ENCODE measurements around a stretch of chr13.

DNA sequence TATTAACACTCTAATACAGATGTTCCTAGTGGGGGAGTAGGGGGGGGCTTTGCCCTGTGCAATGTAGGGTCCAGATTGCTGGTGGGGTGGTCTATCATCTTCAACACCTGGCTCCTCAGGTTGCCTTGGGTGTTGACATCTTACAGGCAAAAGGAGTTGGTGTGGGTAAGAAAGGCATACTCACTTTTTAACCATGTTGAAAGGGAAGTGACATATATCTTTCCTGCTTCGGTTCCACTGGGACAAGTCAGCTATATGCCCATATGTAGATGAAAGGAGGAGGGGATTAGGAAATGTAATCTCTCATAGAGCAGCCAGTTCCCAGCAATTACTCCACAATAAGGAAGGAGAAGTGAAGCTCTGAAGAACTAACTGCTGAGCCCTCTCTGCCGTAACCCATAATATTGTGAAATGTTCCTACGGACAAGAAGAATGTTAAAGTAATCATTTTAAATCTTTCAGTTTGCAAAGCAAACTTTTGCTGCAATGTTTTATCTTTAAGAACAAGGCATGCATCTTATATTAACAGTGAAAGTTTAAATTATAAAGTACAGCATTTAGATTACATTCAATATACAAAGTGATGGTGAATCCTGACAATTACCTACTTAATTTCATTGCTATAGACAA is 82.2 kb downstream of the EDNRB start:
- RRBS, 2 experiments, result no CpG with 5 or more reads among the region's 3 CpGs

DNA sequence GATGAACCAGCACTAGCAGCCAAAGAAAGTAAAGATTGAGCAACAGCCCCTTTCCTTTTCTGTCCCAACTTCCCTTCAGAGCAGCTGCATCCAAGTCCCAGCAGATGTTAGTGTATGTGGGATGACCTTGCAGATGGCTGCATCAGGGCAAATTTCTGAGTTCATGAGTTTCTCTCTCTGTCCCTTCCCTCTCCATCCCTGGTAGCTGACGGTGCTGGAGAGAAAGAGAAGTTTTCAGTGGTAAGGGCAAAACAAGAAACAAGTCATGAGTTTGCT is 183.6 kb upstream of the EDNRB start:
- RRBS, 2 experiments, result no CpG with 5 or more reads among the region's 1 CpG

DNA sequence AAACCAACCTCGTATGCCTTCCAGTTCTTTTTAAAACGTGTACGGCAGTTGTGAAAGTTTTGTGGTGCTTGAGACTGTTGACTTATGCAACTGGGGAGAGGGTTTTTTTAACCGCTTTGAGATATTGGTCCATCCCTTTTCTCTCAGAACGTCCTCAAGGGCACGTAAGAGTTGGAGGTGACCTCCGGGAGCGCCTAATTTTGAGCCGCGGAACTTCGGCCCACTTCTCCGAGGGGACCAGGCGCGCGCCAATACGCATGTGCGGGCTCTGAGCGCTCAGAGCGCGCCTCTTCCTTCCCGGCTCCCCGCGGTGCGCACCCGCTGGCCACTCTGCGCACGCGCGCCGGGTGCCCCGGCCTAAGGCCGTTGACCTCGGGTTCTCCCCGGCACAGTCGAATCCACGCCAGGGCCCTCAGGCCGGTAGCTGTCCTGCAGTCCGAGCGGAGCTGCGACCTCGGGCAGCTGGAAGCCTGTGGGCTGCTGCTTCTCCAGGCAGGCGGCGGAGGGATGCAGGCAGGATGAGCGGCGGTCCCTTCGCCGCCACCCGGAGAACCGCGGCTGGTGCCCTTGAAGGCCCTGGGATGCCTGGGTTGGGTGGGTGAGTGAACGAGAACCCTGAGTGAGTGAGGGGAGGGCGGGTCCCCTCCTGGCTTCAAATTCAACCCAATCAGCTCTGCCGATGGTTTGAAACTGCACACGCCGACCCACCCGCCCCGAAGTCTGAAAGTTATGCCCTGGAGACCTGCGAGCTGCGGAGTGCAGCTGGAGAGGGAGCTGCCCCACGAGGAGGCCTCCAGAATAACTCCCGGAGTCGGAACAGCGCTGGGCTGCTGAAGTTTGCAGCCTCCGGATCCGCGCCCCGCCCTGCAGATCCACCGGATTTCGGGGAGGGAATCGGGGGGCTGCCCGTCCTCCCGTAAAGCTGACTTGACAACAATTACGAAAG is 7.3 kb downstream of the POU4F1 start:
- RRBS, 2 experiments, result 66% methylated on average over 13 to 18 of the region's 73 CpGs

DNA sequence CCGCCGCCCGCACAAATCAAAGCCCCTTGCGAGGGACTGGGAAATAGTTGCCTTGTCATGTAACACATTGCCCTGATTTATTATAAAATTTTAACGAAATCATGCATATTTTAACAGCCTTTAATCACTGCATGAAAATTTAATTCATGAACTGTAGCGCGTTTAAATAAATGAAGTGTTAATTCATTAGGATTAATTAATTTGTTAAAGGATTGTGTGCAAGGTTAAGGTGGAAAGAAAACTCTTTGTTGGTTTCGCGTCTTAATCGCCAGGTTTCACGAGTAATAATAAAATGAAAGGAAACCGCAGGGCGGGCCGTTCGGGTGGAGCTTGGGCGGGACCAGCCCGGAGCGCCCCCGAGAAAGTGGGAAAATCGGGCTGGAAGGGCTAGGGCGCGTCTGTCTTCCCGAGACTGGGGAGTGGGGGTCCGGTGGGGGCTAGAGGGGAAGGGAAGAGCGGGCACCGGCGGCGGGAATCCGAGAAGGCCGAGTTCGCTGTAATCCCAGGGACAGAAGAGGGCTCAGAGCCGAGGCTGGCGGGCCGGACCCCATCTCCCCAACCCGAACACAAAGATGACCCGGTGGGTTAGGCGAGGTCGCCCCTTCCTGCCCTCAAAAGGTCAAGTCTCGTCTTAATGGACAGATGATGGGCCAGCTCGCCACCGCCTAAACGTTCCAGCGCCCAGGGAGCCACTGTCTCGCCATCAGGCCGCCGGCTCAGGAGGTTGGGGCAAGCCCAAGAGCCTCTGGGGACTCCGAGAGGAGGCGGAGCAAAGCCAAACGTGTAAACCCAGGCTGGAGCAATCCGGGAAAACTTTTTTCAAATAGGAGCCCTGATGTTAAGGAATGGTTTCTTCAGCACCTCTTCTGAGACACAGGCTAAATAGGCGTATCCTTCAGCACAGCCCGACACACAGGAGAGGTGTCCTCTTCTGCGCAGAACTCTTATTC is 6.0 kb upstream of the POU4F1 start:
- RRBS, 2 experiments, result 53 to 61% methylated on average over 18 to 19 of the region's 53 CpGs

- RRBS, 2 experiments, result no CpG with 5 or more reads among the region's 4 CpGs
Measured at GRCh38 chr13:79404048-79404902, 1.8 kb downstream of the RBM26 start.

DNA sequence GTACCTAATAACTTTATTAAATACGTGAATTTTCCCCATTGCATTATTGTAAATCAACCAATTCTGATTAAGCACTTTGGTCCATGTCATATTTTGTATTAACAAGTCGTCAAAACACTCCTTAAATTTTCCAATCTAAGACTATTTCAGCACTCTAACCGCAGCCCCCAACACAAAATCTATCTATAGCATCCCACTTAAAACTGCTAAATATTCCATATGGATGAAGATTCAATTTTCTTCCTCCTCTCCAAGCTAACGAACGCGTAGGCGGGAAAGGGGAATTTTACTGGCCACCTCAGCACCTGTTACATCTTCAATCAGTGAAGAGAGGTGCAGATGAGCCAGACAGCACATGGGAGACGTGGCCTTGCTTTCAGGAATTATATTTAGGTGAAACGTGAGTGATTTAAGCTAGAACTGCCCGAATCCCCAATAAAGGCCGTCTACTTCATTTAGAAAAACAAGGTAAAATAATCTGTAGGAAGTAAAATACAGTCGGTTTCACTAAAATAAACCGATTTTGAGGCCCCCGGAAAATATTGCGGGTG is 1.1 kb downstream of the RBM26 start:
- RRBS, 2 experiments, result no CpG with 5 or more reads among the region's 15 CpGs

GRCh38 chr13:79440943-79441584 is 35.0 kb upstream of the RBM26 start:
- RRBS, 2 experiments, result no CpG with 5 or more reads among the region's 6 CpGs

DNA sequence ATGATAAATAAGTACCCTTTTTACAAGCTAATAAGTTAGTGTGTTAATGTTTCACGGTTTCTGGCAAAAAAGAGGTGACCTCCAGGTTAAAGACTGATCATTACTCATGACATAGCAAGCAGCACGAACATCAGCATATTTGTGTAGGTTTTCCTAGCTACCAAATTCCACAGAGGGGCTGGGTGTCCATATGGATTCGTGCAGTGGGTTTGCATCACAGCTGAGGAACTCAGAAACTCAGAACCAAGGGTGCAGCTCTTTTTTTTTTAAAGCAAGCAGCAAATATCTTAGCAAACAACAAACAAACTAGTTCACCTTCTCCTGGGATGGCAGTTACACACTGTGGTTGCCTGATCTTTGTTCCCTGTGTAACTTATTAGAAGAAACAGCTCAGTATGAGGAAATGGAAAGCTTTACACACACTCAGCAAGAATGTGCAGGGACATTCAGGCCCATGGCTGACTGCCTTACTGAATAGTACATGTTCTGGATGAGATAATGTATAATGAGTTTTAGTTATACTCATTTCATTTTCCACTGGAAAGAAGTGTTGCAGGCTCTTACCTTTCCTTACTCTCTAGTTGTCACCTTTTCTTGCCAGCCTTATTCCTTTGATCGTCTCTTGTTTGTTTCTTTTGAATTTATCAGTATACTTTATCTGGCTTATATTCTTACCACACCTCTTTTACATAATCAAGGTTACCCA is 4.2 kb downstream of the NDFIP2 start:
- RRBS, 2 experiments, result no CpG with 5 or more reads among the region's 4 CpGs

GRCh38 chr13:79663937-79664329 is 183.0 kb downstream of the NDFIP2 start:
- RRBS, 2 experiments, result no CpG with 5 or more reads among the region's 2 CpGs

DNA sequence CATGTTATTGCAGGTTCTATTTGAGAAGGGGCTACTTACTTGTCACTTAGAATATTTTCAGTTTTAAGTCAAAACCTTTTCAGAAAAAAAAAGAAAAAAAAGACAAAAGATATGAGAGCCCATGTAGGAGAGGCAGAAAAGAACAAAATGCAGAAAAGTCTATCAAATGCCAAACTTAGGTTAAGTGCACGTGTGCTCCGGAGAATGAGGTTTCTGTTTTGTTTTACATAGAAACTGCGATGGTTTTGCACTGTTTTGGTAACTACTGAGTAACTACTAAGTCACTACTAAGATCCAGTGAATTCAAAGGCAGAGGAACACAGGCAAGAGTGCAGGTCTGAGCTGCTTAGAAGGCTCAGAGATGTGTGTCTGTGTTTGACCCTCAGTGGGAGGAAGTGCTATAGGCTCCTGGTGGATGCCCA is 299.2 kb downstream of the NDFIP2 start:
- RRBS, 2 experiments, result no CpG with 5 or more reads among the region's 3 CpGs

- RRBS, 2 experiments, result no CpG with 5 or more reads among the region's 5 CpGs
Measured at GRCh38 chr13:80010849-80011369, 330.0 kb downstream of the SPRY2 start.

DNA sequence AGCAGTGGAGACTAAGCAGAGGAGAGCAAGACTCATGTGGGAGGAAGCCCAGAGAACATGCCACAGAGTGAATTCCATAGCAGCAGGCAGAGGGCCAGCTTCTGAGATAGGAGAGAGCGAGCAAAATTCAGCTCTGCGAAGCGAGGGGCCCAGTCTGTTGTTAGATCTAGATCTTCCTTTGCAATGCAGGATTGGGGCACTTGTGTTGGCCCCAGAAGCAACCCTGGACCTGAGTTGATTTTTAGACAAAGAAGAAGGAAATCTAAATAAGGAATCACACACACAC is 199.7 kb downstream of the SPRY2 start:
- RRBS, 2 experiments, result no CpG with 5 or more reads among the region's 3 CpGs

DNA sequence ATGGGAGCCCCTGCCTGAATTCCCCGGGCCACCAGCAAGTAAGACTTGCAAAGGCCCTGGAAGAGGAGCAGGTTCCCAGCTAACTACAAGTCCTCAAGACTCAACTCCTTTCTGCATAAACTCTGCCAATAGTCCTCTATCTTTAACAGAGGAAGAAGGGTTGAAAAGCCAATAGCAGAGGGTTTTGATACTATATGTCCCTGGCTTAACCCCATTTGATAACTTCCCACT is 172.6 kb downstream of the SPRY2 start:
- RRBS, 2 experiments, result no CpG with 5 or more reads among the region's 1 CpG

- RRBS, 2 experiments, result no CpG with 5 or more reads among the region's 6 CpGs
Measured at GRCh38 chr13:80235843-80236405, 105.0 kb downstream of the SPRY2 start.

GRCh38 chr13:80342499-80343585 is 1.9 kb upstream of the SPRY2 start:
- RRBS, 2 experiments, result 1% methylated on average over 30 to 32 of the region's 61 CpGs

GRCh38 chr13:80361699-80362236 is 20.8 kb upstream of the SPRY2 start:
- RRBS, 2 experiments, result no CpG with 5 or more reads among the region's 2 CpGs

DNA sequence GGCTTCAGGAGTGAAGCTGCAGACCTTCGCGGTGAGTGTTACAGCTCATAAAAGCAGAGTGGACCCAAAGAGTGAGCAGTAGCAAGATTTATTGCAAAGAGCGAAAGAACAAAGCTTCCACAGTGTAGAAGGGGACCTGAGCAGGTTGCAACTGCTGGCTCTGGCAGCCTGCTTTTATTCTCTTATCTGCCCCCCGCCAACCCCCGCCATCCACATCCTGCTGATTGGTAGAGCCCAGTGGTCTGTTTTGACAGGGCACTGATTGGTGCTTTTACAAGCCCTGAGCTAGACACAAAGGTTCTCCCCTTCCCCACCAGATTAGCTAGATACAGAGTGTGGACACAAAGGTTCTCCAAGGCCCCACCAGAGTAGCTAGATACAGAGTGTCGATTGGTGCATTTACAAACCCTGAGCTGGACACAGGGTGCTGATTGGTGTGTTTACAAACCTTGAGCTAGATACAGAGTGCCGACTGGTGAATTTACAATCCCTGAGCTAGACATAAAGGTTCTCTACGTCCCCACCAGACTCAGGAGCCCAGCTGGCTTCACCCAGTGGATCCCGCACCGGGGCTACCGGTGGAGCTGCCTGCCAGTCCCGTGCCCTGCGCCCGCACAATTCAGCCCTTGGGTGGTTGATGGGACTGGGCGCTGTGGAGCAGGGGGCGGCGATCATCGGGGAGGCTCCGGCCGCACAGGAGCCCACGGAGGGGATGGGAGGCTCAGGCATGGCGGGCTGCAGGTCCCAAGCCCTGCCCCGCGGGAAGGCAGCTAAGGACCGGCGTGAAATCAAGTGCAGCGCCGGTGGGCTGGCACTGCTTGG is 999.4 kb upstream of the SPRY2 start:
- RRBS, 2 experiments, result no CpG with 5 or more reads among the region's 28 CpGs

- RRBS, 2 experiments, result no CpG with 5 or more reads among the region's 4 CpGs
Measured at GRCh38 chr13:85509364-85509871, 289.8 kb downstream of the SLITRK6 start.

DNA sequence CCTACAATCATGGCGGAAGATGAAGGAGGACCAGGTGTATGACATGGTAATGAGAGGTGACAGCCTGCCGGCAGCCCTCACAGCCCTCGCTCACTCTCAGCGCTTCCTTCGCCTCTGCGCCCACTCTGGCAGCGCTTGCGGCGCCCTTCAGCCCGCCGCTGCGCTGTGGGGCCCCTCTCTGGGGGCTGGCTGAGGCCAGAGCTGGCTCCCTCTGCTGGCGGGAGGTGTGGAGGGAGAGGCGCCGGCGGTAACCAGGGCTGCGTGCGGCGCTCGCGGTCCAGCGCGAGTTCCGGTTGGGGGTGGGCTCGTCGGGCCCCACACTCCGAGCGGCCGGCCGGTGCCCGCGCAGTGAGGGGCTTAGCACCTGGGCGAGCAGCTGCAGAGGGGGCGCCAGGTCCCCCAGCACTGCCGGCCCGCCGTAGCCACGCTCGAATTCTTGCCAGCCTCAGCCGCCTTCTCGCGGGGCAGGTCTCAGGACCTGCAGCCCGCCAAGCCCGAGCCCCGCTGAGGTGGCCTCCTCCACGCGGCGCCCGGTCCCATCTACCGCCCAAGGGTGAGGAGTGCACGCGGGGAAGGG is 879.1 kb upstream of the SLITRK5 start:
- RRBS, 2 experiments, result 10 to 14% methylated on average over 8 of the region's 52 CpGs

DNA sequence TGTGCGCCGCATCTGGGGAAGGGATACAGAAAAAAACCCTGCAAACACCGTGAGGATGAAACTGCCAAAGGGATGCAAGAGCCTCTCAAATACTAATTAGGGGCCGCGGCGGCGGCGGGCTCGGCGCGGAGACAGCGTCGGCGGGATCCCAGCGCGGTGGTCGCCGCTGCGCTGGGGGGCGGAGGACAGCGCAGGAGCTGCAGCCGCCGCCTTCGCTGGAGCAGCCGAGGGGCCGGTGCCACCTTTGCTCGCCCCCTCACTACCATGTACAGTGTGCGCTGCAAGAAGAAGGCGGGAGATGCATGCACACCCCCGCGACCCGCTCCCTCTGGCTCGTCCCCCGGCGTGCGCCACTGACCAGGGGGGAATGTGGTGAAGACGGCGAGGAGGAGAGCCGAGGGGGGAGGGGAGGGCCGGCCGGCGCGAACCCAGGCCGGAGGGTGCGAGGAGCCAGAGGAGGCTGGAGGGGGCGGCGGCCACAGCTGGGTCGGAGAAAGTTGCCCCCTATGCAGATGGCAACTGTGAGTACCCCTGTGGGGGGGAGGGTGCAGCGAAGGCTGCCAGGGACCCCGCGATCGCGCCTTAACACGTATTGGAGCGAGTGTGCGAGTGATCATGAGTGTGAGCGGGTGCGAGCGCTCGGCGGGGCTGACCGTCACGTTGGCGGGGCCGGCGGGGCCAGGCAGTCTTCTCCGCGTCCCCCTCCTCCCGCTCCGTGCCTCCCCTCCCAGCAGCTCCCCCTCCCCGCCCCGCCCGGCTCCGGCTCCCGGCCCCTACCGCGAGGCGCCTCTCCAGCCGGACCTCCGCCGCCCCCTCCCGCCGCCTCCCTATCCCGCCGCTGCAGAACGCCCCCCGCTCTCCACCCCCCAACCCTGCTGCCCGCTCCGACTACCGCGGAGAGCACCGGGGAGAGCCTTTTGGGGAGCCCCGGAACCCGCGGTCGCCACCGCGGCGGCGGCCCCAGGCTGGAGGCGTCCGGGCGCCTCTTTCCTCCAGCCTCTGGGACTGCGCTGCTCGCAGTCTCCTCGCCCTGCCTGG is 837 bp downstream of the SLITRK5 start:
- RRBS, 2 experiments, result 3% methylated on average over 27 to 36 of the region's 106 CpGs